Body of pancreas (tissue), 2 donors: ENCODE measurements around a stretch of chr21.

DNA sequence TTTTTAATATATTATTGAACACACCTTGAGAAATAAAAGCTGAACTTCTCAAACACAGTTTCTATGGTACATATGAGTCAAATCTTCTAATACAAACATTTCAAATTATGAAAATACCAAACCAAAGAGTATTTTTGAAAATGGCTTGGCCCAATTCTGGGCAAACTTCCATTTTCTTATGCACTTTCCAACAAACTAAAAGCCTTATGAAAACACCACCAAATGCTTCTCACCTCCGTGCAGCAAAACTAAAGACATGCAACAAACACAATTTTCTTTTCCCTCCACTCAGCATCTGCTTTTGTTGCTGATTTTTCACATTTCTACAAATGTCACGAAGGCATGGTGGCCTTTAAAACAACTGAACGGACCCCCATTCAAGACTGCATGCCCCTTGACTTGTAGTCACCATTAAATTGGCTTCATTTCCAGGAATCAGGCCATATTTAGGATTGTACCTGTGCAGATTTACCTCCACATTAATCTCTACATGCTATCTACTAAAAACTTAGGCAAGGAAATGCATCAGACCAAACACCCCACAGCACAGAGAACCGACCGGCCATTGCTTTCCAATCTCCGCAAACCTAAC, 1.1 kb downstream of the ERG start:
- PRO-cap: no peak
- RAMPAGE, long total RNA, 2 experiments: no peak in any of the 2 experiments

DNA sequence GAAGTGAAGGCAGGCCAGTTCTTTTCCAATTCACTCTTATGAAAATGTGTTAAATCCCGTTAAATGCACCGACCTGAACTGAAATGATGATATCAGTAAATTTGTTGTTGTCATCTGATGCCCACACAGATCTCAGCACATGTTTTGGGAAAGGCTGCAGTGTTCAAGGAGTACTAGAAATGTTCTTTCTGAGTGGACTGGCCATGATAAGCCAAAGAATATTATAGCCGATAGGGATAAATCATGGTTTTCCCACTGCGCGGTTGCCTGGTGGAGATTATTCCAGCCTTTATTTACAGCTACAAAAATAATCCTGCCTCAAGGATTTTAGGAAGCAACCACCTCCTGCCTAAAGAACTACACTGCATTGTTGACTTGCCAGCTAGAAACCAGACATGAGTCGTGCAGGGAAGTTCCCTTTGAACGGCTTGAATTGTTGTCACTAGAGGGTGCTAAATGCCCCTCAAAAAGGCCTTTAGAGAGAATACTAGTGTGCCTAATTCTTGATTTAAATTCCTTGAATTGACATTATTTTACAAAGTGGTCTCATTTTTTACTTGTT, 7.2 kb upstream of the ERG start:
- PRO-cap: no peak
- RAMPAGE, long total RNA, 2 experiments: no peak in any of the 2 experiments

DNA sequence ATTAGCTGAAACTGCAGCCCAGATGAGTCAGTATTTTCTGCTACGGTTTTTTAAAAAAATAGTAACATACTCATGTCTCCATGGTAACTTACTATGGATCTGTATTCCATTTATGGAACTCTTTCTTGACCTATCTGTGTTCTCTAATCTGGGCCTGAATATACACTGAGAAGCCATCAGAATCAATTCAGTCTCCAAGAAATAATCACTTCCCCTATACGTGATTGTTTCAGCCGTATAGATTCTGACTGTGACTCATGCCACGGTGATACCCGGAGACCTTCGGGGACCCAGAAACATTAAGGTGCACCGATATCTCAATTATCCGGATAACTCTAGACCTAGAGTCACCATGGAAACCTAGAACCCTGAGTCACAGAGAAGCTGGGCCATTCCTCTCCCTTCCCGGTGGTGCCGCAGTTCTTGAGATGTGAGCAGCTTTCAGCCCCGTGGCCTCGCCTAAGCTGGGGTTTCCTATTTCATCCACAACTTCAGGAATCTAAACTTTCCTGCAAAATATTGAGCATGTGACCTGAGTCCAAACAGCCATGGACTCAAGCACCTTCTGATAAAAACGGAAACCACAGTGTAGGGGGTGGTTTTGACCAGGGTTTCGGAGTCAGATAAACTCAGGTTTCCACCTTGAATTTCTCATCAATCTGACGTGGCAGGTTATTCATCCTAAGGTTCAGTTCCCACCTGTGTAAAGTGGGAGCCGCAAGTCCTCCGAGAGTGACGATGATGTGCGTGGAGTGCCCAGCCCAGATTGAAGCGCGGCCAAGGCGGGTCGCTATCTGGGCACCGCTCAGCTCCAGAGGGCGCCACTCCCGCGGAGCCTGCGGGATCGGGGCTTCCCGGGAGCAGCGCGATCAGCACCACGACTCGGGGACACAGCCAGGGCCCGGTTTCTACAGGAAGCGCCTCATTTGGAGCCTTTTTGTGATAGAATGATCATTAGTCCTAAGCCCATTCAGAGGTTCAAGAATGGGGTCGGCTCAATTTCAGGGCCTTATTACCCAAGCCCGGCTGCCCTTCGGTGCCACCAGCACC, 1.0 kb upstream of the ETS2 start:
- PRO-cap: bidirectional peak, plus-strand start at position 841 of the sequence, minus-strand start at position 768 of the sequence
- RAMPAGE, long total RNA, 2 experiments: no peak in any of the 2 experiments

GRCh38 chr21:38810373-38811578, 5.0 kb downstream of the ETS2 start:
- PRO-cap: no peak
- RAMPAGE, long total RNA, 2 experiments: no peak in any of the 2 experiments

- PRO-cap: no peak
- RAMPAGE, long total RNA, 2 experiments: no peak in any of the 2 experiments
These were observed 14.8 kb downstream of the ETS2 start for GRCh38 chr21:38820287-38821201.

DNA sequence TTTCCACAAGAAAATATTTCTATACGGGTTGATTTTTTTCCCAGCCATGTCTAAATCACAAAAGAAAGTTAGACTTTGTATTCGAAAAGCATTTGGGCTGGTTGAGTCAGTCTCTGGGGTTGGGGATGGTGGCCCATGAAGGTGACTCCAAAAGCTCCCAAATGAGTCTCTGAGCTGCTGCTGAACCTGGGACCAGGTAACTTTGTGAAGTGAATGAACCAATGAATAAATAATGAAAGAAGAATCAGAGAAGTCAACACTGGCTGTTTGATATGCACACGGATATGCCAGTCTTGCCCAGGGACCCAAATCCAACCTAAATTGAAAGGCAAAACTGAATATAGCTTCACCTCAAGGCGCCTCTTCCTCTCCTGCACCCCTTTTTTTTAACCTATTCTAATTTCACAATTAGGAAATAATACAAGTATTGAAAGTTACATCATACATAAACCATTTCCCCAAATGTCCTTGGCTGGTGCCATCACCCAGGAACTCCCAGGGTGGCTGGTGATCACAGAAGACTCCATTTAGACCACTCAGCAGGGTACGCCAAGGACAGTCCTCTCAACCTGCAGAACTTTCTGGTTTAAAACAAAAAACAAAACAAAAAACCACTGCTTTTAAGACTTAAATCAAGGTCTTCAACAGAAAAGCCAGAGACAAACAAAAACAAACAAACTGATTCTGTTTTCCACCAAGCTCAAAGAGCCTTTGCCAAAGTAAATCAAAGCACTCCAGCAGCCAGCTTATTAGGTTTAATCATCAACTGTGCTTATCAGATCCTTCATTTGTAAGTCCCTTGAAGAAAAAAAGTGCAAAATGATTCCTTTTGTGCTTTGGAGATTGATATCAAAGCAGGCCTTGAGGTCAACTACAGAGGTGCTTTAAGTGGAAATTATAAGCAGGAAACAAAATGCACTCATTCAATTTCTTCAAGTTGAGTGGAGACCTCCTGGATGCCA, 112.9 kb downstream of the ETS2 start:
- PRO-cap: no peak
- RAMPAGE, long total RNA, 2 experiments: no peak in any of the 2 experiments

- PRO-cap: no peak
- RAMPAGE, long total RNA, 2 experiments: no peak in any of the 2 experiments
These were observed 120.2 kb downstream of the ETS2 start for GRCh38 chr21:38925727-38926577.

DNA sequence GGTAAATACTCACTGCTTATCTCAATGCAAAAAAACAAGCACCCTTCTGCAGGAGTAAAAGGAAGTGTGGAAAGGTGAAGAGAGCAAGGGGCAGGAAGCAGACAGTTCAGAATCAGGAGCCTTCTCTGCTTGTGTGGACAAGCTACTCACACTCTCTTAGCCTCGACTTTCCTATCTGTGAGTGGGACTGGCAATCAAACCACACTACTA, 149.0 kb downstream of the ETS2 start:
- PRO-cap: unidirectional peak, plus-strand start at position 71 of the sequence
- RAMPAGE, long total RNA, 2 experiments: no peak in any of the 2 experiments

- PRO-cap: no peak
- RAMPAGE, long total RNA, 2 experiments: no peak in any of the 2 experiments
These were observed 182.9 kb downstream of the ETS2 start for GRCh38 chr21:38988306-38989424.

DNA sequence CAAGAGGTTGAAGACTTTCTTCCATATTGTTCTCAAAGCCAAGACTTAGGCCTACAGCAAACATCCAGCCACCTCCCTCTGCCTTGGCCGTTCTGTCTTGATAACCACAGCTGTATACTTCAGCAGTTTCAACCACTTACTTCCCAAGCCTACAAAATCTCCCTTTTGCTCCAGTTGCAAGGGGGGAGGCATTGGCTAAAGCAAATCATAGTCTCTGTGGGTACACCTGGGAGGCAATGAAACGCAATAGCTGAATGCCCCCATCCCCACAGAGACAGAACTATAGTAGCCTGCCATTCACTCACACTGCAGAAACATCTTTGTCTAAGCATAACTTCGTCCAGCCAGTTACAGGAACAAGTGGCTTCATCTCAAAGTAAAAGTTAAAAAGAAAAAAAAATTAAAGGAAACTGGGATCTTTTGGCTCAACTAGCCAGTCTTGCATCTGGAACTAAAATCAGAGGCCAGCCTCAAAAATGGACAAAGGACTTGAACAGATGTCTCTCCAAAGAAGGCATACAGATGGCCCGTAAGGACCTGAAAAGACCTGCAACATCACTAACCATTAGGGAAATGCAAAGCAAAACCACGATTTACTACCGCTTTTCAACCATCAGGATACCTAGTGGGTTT, 186.0 kb downstream of the PSMG1 start:
- PRO-cap: no peak
- RAMPAGE, long total RNA, 2 experiments: no peak in any of the 2 experiments

GRCh38 chr21:39055030-39055901, 128.0 kb downstream of the PSMG1 start:
- PRO-cap: no peak
- RAMPAGE, long total RNA, 2 experiments: no peak in any of the 2 experiments

- PRO-cap: no peak
- RAMPAGE, long total RNA, 2 experiments: no peak in any of the 2 experiments
These were observed 566 bp downstream of the PSMG1 start for GRCh38 chr21:39182681-39183089.

DNA sequence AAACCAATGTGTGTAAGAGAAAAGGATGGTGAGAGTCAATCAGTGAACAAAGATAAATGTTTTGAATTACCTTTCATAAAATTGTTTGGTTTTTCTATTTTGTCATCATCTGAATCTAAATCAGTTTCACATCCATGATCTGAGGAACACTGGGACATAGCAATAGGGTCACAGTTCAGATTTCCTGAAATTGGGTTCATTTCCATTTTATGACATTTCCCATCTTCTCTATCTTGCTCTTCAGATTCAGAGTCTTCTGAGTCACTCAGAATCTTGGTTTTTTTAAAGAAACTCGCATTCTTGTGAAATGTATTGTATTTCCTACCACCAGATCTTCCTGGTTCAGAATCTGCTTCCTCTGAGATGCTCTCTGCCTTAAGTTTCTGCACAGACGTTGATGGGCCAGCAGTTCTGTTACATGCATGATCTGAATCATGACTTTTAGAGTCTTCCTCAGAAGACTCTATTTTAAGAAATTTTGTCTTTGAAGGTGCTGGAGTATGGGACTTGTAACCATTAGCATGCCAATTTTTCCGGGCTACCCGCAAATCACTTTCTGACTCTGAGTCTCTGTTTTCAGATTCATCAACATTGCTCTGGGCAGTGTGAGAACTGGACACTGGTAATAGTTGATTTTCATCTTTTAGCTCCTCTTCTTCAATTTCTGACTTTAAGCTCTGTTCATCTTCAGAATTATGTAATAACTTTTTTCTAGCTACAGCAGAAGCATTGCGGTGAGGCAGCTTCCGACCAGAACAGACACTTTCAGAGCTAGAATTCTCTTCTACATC, 15.6 kb upstream of the PSMG1 start:
- PRO-cap: no peak
- RAMPAGE, long total RNA, 2 experiments: start-site peak on the minus strand in 1 of 2 experiments, centred at position 343 of the sequence, 27 reads per replicate

GRCh38 chr21:39238326-39238858, 55.1 kb upstream of the PSMG1 start:
- PRO-cap: no peak
- RAMPAGE, long total RNA, 2 experiments: no peak in any of the 2 experiments

GRCh38 chr21:39346548-39347013, 2.3 kb downstream of the HMGN1 start:
- PRO-cap: no peak
- RAMPAGE, long total RNA, 2 experiments: no peak in any of the 2 experiments

GRCh38 chr21:39380645-39381578, 786 bp downstream of the GET1 start:
- PRO-cap: unidirectional peak, minus-strand start at chr21:39380780
- RAMPAGE, long total RNA, 2 experiments: no peak in any of the 2 experiments

GRCh38 chr21:39502506-39503186, 50.9 kb downstream of the SH3BGR start:
- PRO-cap: no peak
- RAMPAGE, long total RNA, 2 experiments: no peak in any of the 2 experiments

DNA sequence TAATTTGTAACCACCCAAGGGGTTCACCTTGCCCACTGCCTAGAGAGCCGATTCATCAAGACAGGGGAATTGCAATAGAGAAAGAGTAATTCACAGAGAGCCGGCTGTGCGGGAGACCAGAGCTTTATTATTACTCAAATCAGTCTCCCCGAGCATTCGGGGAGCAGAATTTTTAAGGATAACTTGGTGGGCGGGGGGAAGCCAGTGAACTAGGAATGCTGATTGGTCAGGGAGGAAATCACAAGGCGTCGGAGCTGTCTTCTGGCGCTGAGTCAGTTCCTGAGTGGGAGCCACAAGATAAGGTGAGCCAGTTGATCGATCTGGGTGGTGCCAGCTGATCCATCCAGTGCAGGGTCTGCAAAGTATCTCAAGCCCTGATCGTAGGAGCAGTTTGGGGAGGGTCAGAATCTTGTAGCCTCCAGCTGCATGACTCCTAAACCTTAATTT, 76.7 kb upstream of the B3GALT5 start:
- PRO-cap: no peak
- RAMPAGE, long total RNA, 2 experiments: no peak in any of the 2 experiments

DNA sequence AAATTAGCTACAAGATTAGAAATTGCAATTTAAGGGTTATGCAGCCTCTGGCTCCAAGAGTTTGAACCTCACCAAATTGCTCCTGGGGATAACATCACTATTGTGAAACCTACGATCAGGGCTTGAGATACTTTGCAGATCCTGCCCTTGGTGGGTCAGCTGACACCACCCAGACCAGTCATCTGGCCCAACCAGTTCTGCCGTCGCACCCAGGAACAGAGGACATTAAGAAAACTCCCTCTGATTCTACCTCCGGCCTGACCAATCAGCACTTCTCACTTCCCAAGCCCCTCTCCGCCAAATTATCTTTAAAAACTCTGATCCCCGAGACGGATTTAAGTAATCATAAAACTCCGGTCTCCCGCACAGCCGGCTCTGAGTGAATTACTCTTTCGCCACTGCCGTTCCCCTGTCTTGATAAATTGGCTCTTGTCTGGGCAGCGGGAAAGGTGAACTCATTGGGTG, 32.9 kb upstream of the B3GALT5 start:
- PRO-cap: no peak
- RAMPAGE, long total RNA, 2 experiments: no peak in any of the 2 experiments

GRCh38 chr21:39656809-39657585, 44.3 kb downstream of the B3GALT5 start:
- PRO-cap: no peak
- RAMPAGE, long total RNA, 2 experiments: start-site peak on the plus strand in 1 of 2 experiments, at chr21:39657323-39657347 at its widest, 9 reads per replicate